Skeletal muscle tissue (tissue), 7 donors: ENCODE measurements around a stretch of chr17.

GRCh38 chr17:82314899-82315559 is 2.4 kb downstream of the CD7 start:
- PRO-cap, 3 experiments, result no peak in any of the 3 experiments
- RAMPAGE, long total RNA, result no peak
- RRBS, 2 experiments, result 28 to 32% methylated on average over 5 of the region's 30 CpGs

- PRO-cap, 3 experiments, result no peak in any of the 3 experiments
- RAMPAGE, long total RNA, result no peak
- RRBS, 2 experiments, result no CpG with 5 or more reads among the region's 12 CpGs
Measured at GRCh38 chr17:82330414-82330783, 3.2 kb downstream of the SECTM1 start.

GRCh38 chr17:82338865-82340072 is 5.7 kb upstream of the SECTM1 start:
- PRO-cap, 3 experiments, result no peak in any of the 3 experiments
- RAMPAGE, long total RNA, result no peak
- RRBS, 2 experiments, result 5 to 6% methylated on average over 9 of the region's 35 CpGs

DNA sequence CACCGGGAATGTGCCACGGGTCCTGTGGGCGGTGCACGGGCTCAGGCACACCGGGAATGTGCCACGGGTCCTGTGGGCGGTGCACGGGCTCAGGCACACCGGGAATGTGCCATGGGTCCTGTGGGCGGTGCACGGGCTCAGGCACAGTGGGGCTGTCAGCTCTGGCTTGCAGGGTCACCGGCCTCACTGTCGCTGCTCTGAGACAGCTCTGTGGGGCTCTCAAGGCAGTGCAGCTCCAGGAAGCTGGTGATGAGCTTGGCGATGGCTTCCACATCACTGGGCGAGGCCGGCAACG is 6.8 kb downstream of the CYBC1 start:
- PRO-cap, 3 experiments, result no peak in any of the 3 experiments
- RAMPAGE, long total RNA, result no peak
- RRBS, 2 experiments, result 58 to 71% methylated on average over 1 of the region's 17 CpGs

DNA sequence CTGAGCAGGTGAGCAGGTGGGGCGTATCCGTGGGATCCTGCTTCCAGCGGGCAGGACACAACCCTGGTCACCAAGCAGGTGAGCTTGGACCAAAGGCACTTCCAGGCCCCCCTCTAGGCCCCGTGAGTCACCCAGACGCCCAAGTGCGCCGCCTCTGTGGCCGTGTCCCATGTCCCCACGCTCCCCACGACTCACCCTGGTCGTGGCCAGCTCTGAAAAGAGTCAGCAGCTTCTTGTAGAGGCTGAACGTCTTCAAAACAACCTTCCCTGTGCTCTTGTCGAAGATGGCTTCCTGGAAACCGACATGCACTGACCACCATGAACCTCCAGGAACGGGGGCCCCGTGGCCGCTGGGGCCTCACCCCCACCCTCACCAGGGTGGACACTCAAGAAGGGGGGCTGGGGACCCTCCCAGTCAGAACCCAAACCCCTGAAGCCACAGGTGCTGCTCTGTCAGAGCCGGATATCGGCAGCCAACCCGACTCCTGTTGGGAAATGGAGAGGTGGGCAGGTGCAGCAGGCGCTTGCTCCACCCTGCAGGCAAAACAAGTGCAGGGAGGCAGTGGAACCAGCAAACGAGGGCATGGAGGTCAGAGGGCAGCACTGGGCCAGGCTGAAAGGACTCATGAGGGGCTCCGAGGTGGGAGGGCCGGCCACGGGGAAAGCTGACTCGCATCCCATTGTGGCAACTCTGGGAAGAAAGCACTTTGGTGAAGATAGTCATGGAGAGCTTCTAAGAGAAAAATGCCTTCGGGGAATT is 4.7 kb downstream of the CYBC1 start:
- PRO-cap, 3 experiments, result no peak in any of the 3 experiments
- RAMPAGE, long total RNA, result no peak
- RRBS, 2 experiments, result no CpG with 5 or more reads among the region's 27 CpGs

GRCh38 chr17:82446487-82447032 is 4.0 kb downstream of the CYBC1 start:
- PRO-cap, 3 experiments, result no peak in any of the 3 experiments
- RAMPAGE, long total RNA, result no peak
- RRBS, 2 experiments, result 92% methylated on average over 1 of the region's 18 CpGs; no CpG with 5 or more reads in 1 of the 2 experiments

DNA sequence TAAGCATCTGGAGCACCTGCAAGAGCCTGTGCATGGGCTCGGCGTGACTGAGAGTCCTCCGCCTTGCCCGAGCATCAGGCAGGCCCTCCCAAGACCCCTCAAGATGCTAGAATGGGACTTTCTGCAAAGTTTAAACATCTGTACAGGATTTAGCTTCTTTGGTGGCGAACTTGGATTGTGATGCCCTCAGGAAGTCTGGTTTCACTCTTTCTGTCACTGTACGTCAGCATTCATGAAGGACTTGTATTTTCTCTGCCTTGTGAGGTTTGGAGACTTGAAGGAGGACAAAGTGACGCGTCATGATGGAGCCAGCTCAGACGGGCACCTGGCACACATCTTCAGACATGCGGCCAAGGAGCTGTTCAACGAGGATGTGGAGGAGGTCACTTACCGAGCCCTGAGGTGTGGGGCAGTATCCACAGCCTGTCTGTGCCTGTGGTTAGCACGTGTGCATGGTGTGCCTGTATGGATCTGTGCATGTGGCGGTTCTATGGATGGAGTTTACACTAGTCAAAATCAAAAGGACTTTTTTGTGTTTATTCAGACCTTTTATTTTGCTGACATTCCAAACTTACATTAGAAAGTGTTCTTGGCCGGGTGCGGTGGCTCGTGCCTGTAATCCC is 26.1 kb downstream of the NARF start:
- PRO-cap, 3 experiments, result no peak in any of the 3 experiments
- RAMPAGE, long total RNA, result no peak
- RRBS, 2 experiments, result no CpG with 5 or more reads among the region's 17 CpGs

GRCh38 chr17:82518934-82519620 is 455 bp upstream of the FOXK2 start:
- PRO-cap, 3 experiments, result peak in 3 of 3 experiments; most common plus-strand start chr17:82519135 (in 1); most common minus-strand start chr17:82519086 (in 2)
- RAMPAGE, long total RNA, result no peak
- RRBS, 2 experiments, result 1 to 2% methylated on average over 44 of the region's 77 CpGs

DNA sequence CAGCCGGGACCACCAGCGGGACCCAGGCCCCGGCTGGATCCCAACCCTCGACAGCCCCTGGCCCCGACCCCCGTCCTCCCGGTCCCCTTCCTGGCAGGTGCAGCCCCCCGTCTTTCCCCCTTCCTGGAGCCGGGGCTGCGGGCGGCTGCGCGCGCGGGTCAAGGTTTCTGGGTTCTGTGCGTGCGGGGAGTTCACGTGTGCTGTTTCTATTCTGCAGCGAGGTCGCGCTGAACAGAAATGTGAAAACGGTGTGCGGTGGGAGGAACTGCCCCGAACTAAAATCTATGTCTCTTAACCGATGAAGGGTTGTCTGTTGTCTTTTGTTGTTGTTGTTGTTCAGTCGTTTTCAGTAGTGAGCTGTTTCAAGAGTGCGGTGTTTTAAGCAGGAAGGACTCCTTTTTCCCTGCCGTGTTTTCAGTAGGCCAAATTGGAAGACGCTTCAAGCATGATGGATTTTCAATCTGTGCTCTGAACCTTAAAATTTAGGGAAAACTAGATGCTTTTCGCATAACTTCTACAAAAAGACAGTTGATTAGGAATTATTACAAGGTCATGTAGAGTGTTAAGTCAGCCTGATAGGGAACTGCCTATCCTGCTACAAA is 992 bp downstream of the FOXK2 start:
- PRO-cap, 3 experiments, result no peak in any of the 3 experiments
- RAMPAGE, long total RNA, result no peak
- RRBS, 2 experiments, result 6 to 7% methylated on average over 8 of the region's 30 CpGs

DNA sequence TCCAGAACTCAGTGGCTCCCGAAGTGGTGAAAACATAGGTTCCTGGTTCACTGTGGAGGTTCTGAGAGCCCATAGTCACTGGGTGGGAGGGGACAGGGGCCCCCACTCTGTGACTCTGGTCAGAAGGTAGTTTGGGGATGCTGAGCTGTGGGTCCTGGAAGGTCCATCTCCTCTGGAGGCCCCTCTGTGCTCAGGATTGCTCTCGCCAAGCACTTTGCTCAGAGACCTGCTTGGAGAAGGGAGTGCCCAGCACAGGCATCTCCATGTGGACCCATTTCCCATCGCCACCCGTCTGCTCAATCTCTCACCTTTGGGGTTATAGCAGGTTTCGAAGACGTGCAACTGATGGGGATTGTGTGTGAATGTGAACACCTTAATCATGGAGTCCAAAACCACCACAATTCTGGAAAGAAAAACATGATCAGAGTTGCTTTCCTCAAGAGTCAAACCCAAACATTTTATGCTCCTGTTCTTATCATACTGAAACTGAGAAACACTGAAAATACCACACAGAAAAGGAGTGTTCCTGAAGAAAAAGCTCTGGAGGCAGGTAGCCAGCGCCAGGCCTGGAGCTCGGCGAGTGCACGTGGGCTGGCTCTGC is 23.1 kb downstream of the WDR45B start:
- PRO-cap, 3 experiments, result no peak in any of the 3 experiments
- RAMPAGE, long total RNA, result no peak
- RRBS, 2 experiments, result no CpG with 5 or more reads among the region's 10 CpGs

DNA sequence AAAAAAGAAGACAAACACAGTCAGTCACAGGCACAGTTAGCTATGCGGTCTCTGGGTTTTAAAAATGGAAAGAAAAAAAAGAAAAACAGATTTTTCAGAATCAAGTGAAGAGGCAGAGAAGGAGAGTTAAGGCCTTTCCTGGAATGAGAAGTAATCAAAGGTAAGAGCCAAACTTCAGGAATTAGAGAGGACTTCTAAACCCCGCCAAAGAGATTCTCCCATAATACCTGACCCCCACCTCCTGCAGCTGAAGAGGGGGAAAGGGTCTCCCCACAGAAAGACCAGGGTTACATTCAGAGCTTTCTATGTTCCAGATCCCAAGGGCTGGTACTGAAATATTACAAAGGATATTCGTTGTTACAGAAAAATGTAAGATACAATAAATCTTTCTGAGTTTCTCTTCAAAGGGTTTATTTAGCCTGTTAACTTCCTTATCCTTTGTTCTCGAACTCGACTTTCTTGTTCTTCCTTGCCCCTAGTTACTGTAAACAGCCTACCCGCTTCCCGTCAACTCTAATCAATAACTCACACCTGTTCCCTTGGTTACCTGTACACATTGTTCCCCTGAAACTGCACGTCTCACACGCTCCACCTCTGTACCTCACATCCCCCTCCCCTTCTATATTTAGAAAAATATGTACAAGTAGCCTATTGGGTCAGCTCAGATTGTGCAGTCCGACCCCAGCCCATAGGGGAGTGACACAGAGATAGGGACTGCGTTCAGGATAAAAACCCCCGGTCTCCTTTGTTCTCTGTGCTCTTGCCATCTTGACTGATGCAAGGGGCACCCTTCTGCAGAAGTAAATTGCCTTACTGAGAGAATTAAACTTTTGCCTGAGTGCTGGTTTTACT is 11.7 kb downstream of the WDR45B start:
- PRO-cap, 3 experiments, result no peak in any of the 3 experiments
- RAMPAGE, long total RNA, result no peak
- RRBS, 2 experiments, result no CpG with 5 or more reads among the region's 12 CpGs

DNA sequence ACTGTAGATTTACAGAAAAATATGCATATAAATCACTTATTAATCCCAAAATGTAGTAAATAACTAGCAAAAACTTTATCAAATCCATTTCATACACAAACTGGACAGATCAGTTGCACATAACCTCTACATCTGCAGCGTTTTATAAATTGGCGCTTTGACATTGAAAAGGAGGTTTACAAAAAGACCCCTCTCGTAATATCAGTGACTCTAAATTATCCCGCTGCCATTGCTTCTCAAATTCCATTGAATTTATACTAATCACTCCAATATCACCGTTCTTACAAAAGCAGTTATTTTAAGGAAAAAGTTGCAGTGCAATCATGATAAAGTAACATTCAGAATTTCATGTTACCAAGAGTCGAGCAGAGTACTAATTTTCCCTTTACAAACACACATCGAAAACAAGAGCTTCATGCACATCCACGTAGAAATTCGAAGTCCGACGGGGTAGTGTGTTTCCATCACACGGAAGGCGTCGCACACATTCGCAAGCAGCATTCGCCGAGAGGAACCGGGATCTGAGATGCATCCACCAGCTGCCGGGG is 9.1 kb upstream of the WDR45B start:
- PRO-cap, 3 experiments, result no peak in any of the 3 experiments
- RAMPAGE, long total RNA, result no peak
- RRBS, 2 experiments, result no CpG with 5 or more reads among the region's 19 CpGs

GRCh38 chr17:82658354-82658880 is 10.2 kb upstream of the WDR45B start:
- PRO-cap, 3 experiments, result no peak in any of the 3 experiments
- RAMPAGE, long total RNA, result no peak
- RRBS, 2 experiments, result 89 to 92% methylated on average over 7 of the region's 31 CpGs

GRCh38 chr17:82668410-82669112 is 20.3 kb upstream of the WDR45B start:
- PRO-cap, 3 experiments, result no peak in any of the 3 experiments
- RAMPAGE, long total RNA, result no peak
- RRBS, 2 experiments, result no CpG with 5 or more reads among the region's 25 CpGs

DNA sequence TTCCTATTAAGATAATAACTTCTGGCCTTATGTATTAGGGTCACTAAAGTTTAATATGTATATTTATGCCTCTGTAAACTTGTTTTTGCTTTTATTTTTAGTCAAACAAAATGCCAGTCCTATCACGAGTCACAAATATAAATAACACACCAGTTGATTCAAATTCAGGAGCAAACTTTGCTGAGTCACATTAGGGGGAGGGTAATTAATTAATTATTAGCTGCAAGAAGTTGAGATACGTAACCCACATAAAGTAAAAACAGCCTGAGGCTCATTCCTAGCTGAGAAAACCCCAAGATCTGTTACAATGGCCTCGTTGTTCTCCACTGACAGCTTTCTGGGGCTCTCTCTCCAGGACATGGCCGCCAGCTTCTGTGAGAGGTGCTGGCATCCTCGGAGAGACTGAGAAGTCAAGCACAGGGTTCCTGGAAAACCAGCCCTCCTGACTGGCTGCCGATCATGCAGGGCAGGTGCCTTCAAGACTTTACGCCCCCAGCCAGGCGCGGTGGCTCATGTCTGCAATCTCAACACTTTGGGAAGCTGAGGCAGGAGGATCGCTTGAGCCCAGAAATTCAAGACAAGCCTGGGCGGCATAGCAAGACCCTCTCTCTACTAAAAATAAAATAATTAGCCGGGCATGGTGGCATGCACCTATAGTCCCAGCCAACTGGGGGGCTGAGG is 11.1 kb downstream of the RAB40B start:
- PRO-cap, 3 experiments, result peak in 2 of 3 experiments; most common minus-strand start position 404 of the sequence (in 2)
- RAMPAGE, long total RNA, result no peak
- RRBS, 2 experiments, result no CpG with 5 or more reads among the region's 12 CpGs

- PRO-cap, 3 experiments, result no peak in any of the 3 experiments
- RAMPAGE, long total RNA, result no peak
- RRBS, 2 experiments, result 1 to 2% methylated on average over 26 to 28 of the region's 57 CpGs
Measured at GRCh38 chr17:82752401-82752937, 604 bp downstream of the TBCD start.

DNA sequence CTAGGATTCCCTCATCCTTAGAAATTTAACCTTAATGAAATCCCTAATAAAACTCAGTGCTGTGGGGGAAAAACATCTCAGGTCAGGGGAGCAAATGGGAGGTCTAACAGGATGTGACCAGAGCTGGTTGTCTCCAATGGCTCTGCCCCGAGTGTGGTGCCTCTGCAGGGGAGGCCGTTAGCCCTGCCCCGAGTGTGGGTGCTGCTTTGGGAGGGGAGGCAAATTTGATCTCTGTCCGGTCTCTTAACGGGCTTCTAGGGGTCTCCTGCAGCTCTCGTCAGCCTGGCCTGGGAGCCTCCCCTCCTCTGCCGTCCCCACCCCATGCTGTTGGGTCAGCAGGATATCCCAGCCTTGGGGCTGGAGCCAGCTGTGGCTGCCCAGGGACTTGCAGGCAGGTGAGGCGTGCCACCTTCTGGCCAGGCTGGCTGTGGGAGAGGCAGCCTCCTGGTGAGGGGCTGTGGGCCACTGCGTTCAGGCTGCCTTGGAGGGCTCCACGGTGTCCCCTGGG is 34.4 kb downstream of the TBCD start:
- PRO-cap, 3 experiments, result peak in 1 of 3 experiments; most common plus-strand start position 408 of the sequence (in 1)
- RAMPAGE, long total RNA, result no peak
- RRBS, 2 experiments, result no CpG with 5 or more reads among the region's 10 CpGs

DNA sequence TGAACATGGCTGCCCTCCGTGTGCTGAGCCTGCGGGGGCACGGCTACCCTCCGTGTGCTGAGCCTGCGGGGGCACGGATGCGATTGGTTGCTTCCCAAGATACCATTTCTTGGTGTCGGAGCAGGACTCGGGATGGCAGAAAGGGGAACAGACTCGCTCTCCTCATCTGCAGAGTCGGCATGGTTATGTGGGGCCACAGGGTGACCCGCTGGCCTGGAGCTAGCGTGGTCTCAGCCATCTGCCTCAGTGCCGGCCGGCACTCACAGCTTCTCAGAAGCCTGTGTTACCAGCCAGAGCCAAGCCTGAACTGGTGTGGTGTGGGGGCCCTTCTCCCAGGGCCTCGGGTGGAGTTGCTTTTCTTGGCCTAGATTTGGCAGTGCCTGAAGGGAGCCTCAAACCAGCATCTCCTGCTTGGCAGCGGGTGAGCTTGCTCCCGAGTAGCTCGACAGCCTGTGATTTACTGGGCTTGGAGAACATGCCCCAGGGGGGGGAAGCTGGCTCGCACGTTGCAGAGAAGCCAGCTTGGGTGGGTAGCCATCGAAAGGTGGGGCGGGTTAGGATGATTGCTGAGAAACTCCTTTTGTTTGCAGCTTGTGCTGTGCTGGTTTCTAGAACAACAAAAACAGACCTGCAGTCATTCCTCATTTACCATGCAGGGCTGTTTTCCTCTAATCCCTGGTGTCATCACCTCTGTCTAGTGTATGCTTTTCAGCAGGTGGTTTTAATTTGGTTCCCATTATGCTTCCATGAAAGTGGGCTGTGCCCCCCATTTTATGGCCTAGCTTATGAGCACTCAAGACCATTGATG is 42.1 kb downstream of the TBCD start:
- PRO-cap, 3 experiments, result no peak in any of the 3 experiments
- RAMPAGE, long total RNA, result no peak
- RRBS, 2 experiments, result no CpG with 5 or more reads among the region's 23 CpGs

DNA sequence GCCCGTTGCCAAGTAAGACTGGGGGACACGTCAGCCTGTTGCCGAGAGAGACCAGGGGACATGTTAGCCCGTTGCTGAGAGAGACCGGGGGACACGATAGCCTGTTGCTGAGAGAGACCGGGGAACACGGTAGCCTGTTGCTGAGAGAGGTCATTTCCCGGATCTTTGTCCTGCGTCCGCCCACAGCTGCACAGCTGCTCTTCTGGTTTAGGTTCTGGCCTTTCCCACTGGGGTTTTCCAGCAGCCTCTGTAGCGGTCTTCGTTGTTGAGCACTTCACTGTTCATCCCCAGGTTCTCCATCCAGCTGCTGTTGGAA is 43.3 kb downstream of the TBCD start:
- PRO-cap, 3 experiments, result no peak in any of the 3 experiments
- RAMPAGE, long total RNA, result no peak
- RRBS, 2 experiments, result 80 to 87% methylated on average over 2 of the region's 13 CpGs

- PRO-cap, 3 experiments, result no peak in any of the 3 experiments
- RAMPAGE, long total RNA, result no peak
- RRBS, 2 experiments, result no CpG with 5 or more reads among the region's 9 CpGs
Measured at GRCh38 chr17:82814121-82814519, 25.7 kb downstream of the ZNF750 start.